Placental pericyte (primary cell): ENCODE data around the genes CCDC69, SLC36A2, G3BP1, GLRA1 and LARP1.

DNA sequence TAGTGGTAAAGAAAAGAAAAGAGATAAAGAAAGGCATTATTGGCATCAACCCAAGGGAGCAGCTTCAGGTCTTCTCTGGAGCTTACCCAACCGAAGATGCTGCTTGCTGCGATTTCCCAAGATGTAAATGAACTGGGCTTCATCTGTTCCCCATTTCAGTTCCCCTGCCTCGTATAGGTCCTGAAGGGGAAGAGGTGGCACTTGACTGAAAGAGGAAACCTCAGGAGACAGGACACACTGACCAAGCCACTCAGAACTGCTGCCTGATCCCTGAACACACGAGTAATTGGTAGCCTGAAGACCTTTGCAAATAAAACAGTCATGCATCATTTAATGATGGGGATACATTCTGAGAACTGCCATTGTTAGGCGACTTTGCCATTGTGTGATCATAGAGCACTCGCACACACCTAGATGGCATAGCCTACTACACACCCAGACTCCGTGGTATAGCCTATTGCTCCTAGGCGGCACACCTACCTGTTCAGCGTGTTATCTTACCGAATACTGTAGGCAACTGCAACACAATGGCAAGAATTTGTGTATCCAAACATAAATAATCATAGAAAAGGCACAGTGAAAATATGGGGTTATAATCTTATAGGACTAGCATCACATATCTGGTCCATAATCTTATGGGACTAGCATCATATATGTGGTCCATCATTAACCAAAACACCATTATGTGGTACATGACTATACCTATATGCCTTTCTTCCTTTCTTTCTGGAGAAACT, 24.4 kb downstream of the ANXA6 start:
- CAGE, long polyA plus RNA = no peak

DNA sequence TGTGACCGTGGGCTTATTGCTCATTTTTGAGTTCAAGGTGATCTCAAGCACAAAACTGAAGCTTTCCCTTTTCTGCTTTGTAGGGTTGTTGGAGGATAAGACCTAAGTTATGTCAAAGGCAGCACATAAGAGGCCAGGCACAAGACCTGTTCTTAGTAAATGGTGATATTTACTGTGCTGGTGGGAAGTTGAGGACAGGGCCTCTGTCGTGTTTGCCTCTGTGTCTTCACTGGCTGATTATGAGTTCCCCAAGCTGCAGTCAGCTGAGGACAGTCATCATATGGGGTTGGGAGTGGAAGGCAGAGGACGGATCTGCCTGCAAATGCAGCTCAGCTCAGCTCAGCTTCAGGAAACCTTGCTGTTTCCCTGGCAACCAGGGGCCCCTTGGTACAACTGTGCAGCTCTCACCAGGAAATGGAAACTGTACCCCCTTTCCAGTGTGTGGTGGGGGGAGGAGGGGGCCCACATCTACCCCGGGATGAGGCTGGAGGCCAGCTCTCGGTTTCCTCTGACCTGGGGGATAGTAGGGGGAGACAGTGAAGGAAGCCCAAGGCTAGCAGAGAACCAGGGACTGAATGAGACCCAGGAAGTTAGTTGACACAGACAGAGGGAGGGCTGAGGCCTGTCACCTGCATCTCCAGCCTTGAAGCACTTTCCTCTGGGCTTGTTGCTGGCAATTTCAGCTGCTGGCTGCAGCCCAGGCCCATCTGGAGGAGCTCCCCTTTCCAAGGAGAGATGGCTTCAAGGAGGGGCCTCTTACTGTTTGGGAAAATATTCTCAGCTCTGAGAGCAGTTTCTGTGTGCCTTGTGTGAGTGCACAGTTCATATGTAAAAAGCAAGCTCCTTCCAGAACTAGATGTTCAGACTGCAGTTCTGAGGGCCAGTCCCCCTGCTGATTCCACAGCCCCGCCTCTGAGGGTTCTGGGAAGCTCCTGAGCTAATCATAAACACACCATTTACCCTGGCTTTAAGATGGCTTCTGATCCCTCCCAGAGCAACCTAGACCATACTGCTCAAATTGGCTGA, 7.0 kb downstream of the ANXA6 start:
- CAGE, long polyA plus RNA = no peak

DNA sequence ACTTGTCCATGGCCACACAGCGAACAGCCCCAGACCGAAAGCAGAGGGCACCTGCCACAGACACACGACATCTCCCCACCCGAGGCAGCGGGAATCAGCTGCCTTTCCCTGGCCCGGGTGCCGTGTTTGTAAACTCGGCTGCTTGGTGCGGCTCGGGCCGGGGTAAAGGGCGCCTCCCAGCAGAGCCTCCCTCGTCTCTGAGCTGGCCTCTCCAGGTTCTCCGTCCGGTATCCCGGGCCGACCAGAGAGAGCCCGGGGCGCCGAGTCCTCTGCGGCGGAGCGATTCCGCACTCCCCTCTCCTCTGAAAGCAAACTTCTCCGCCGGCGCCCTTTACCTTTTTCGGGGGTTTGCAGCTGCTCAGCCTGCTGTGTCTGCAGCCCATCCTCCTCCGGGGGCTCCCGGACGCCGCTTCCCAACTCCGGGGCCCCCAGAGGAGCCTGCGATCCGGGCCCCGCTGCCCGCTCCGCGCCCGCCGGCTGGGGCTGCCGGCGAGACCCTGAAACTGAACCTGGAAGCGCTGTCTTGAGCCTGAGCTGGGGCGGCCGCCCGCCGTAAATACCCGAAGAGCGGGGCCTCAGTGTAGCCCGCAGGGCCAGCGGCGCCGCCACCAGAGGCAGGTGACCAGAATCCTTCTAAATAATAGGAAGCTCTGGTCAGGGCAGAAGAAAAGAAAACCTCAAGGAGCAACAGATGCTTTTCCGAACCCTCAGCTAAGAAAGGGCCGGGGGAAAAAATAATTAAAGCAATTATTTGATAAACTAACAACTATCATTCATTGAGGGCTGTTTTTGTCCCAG, at the start of gene CCDC69:
Gene CCDC69, minus strand, starts transcription at position 505 of the 798 bp plus-strand sequence.
- CAGE, long polyA plus RNA = no peak

DNA sequence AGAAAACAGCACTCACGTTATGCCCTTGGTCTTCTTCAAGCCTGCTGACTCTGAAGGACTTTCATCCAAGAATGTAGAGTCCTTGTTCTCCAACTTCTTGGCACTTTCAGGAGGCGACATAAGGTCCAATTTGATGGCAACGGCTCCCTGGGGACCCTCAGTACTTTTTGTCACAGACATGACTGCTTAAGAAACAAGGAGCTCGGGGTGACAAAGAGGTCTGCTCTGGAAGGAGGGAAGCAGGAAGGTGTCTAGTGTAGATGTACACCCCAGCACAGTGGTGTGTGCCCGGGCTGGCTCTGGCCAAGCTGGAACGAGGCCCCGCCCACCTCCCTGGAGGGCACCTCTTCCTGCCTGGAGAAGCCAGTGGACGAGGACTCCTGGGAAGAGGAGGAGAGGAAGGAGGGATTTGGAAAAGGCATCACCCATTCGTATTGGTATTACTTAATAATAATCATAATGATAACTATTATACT, at the start of gene SLC36A2:
Gene SLC36A2, minus strand, starts transcription at position 279 of the 476 bp plus-strand sequence.
- CAGE, long polyA plus RNA = no peak

DNA sequence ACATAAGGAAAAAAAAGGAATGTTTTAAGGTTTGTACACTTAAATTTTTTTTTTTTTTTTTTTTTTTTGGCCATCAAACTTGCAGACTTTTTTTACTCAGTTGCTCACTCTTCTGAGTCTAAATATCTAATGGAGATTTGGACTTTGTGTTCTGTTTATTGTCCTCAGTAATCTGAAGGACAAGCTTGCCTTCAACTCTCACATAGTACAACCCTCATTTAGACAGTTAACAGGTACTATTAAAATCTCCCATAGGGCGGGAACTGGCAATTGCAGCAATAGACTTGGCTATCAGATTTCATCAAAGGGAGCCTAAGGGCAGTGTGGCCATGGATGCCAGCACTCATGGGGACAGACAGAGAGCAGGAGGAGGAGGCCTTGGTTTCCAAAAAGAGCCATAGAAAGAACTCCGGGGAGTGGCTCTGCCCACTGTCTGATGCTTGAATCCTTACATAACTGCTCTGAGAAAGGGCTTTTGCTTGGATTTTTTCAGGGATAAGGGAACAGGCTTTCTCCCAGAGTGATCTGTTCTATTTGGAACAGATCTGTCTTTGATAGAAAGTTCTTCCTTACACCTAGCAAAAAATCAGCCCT, 6.7 kb downstream of the SLC36A1 start:
- CAGE, long polyA plus RNA = no peak

DNA sequence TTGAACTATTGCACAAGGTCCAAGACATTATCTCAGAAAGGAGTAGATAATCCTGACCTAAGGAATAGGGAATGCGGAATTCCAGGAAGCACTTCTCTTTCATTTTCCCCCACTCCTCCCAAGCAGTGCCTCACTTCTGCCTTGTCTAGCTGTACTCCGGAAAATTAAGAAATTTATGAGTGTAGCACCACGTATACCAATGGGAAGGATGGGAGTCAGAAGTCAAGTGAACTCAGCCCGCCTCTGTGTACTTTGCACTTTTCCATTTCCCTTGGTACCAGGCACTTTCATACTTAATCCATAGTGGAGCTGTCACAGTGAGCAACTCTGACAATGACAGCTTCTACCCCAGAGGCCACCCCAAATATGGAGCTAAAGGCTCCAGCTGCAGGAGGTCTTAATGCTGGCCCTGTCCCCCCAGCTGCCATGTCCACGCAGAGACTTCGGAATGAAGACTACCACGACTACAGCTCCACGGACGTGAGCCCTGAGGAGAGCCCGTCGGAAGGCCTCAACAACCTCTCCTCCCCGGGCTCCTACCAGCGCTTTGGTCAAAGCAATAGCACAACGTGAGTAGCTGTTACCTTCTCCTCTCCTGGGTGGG, 11.1 kb downstream of the SLC36A1 start:
- CAGE, long polyA plus RNA = no peak

GRCh38 chr5:151665154-151665557, 21.6 kb downstream of the SPARC start:
- CAGE, long polyA plus RNA = no peak

DNA sequence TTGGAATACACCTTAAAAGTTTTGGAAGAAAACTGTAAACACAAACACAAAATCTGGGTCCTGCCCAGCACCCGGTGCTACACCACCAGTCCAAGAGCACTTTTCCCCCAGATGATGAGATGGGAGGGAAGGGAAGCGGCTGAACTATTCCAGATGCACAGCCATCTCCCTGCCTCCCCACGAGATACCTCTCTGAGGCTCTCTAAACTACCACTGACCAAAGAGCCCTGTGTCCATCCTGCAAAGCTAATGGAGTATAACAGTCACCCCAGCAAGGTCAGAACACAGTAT, 8.0 kb downstream of the SPARC start:
- CAGE, long polyA plus RNA = no peak

- CAGE, long polyA plus RNA = no peak
Observed at GRCh38 chr5:151771771-151772845, at the start of gene G3BP1. Gene G3BP1, plus strand, starts transcription at chr5:151771954.

- CAGE, long polyA plus RNA = no peak
Observed at GRCh38 chr5:151924773-151925046, at the start of gene GLRA1. Gene GLRA1, minus strand, starts transcription at chr5:151924851.

DNA sequence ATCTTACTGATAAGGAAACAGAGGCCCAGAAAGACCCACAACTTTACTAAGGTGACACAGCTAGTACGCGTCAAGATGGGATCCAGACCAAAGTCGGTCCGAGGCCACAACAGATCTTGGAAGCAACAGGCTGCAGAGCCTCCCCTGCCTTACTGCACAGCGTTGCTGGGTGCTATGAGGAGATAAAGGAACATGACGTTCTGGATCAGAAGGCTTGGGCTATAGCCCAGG, 144.2 kb downstream of the NMUR2 start:
- CAGE, long polyA plus RNA = no peak

- CAGE, long polyA plus RNA = no peak
Observed at GRCh38 chr5:154206389-154206908, 15.9 kb downstream of the GALNT10 start.

- CAGE, long polyA plus RNA = no peak
Observed at GRCh38 chr5:154444817-154445238, 969 bp upstream of the SAP30L start.

- CAGE, long polyA plus RNA = no peak
Observed at GRCh38 chr5:154472890-154473525, 5.0 kb downstream of the HAND1 start.

- CAGE, long polyA plus RNA = no peak
Observed at GRCh38 chr5:154755273-154755990, at the start of gene LARP1. Gene LARP1, plus strand, starts transcription at chr5:154755377.

- CAGE, long polyA plus RNA = no peak
Observed at GRCh38 chr5:154767644-154768300, 12.6 kb downstream of the LARP1 start.

- CAGE, long polyA plus RNA = no peak
Observed at GRCh38 chr5:154813588-154813995, 36.8 kb downstream of the FAXDC2 start.

GRCh38 chr5:154816321-154817182, 33.9 kb downstream of the FAXDC2 start:
- CAGE, long polyA plus RNA = no peak

DNA sequence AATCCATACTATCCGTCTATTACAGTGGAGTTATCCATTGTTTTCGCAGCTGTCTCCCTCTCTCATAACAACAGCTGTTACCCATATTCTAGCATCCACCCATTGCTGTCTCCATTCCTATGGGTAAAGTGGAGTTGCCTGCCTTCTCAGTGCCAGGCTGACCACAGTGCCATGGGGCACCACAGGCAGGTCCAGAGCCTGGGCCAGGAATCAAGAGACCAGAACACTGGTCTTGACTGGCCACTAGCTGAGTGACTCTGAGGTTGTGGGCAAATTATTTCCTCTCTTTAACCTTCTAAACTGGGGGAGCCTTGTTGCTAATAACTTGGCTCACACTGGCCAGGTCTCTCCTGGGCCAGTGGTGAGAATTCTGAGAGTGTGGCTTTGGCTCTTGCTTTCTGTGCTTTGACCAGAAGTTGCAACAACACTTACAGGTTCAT, 20.0 kb downstream of the FAXDC2 start:
- CAGE, long polyA plus RNA = no peak

GRCh38 chr5:154849632-154850162, 706 bp downstream of the FAXDC2 start:
- CAGE, long polyA plus RNA = no peak